Left lobe of liver (tissue), 1 donor: ENCODE results near the gene IDH3G.

GRCh38 chrX:153708465-153708963 lies 15.7 kb downstream of the BCAP31 start:
- PRO-cap, result no peak

GRCh38 chrX:153743311-153744118 lies 18.9 kb downstream of the ABCD1 start:
- PRO-cap, result no peak

- PRO-cap, result bidirectional peak, plus-strand start at chrX:153794170, minus-strand start at chrX:153794083; bidirectional peak, plus-strand start at chrX:153794676, minus-strand start at chrX:153794366
Measured at GRCh38 chrX:153793657-153794816, at the start of gene IDH3G. Gene IDH3G, minus strand, starts transcription at chrX:153794375.

DNA sequence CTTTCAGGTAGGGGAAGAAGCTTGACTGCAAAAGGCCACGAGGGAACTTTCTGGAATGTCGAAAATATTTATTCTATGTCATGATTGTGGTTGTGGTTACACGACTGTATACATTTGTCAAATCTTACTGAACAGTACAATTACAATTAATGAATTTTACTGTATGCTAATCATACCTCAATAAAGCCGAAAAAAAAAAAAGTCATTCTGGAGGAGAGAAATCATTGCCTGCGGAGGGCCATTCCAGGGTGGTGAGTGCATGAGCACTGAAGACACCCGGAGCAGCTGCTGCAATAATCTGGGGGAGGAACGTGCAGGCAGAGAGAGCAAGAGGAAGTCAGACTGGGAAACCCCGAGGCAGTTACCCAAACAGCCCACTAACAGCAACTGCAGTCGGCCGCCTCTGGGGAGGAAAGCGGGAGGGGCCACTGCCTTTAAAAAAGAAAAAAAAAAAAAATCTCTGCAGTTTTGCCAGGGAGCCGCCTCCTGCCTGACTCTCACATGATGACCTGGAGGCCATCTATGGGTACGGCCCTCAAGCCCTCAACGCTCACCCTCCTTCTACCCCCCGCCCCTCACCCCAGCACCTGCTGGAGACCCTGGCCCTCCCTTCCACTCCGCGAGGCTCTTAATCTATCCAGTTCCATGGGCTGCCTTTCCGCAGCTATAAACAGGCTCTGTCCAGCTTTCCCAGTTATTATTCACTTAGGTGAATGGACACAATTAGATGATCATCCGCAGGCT lies 3.6 kb upstream of the AVPR2 start:
- PRO-cap, result no peak

- PRO-cap, result no peak
Measured at GRCh38 chrX:153910089-153910971, 5.9 kb downstream of the AVPR2 start.

DNA sequence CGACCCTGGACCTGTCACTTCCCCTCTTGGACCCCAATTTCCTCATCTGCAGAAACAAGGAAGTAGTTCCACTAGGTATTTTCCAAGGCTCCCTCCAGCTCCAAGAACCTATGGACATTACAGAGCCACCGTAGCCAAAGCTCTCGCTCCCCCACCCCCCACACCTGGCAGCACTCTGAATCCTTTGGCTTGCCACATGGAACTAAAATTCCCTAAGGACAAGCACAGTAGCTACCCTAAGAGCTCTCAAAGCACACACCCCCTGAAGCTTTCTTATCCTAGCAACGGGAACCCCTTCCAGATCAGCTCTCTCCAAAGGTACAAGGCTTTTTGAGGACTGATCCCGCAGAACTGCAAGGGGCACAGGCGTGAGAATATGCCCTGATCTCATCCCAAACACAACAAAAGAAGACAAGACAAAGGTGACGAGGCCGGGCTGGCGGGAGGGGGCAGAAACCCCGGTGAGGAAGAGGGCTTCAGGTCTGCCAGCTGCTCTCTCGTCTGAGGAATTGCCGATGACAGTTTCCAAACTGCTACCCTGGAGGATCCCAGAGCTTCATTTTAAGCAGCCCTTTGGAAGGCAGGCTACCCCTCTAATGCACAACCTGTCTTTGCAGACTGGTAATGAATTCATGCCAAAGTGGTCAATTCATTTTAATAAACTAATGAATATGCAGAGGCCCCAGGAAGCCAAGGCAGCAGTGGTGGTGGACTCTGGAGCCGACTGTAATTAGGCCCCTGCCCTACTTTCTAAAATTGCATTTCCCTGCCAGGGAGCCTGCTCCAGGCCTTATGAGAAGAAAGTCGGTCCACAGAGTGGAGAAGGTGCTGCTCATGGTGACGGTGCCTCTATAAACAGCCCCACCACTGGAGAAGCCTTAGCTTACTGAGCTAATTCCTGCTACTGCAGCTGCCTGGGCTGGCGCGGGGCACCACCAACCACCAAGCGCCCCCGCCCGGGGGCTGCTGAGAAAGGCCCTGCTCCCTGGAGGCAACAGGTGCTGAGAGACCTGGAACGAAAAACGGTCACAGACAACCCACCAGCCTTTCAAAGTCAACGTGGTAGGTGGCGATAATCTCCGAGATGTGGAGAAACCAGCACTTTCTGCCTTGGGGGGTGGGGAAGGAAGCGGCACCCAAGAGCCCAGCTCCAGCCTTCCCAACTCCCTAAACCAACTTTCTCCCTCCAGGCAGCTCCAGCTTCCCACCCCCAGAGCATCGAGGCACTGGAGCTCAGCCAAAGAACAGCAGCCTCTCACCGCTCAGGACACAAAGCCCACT lies 3.2 kb downstream of the HCFC1 start:
- PRO-cap, result no peak

DNA sequence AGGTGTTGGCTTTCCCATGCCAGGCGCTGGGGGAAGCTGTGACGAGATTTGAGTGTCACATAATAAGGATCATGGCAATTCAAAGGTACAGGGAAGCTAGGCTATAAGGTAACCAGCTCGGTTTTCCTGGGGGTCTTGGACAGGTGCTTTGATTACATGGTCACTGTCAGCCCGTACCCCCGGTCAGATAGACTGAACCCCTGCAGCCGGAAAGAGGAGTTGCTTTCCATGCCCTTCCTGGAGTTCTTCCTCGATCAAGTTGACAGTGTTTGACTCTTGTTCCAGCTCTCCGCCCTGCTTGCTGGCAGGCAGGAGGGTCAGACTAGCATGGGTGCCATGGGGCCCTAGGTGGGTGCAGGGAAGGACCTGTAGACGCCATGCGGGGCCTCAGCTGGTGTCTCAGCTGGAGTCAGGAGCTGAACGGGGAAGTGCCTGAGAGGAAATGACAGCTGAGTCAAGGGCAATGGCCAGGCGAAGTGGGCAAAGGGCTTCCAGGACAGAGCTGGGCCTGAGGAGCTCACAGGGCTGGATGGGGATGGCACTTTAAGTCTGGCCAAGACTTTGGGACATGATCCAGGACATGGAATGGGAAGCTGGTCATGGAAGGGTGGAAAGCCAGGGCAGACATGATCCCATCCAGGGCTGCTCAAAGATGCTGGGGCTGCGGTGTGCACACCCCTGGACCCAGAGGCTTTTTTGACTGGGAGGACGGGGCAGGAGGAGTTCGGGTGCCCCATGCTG lies 1.6 kb downstream of the TMEM187 start:
- PRO-cap, result bidirectional peak, plus-strand start at position 494 of the sequence, minus-strand start at position 401 of the sequence

DNA sequence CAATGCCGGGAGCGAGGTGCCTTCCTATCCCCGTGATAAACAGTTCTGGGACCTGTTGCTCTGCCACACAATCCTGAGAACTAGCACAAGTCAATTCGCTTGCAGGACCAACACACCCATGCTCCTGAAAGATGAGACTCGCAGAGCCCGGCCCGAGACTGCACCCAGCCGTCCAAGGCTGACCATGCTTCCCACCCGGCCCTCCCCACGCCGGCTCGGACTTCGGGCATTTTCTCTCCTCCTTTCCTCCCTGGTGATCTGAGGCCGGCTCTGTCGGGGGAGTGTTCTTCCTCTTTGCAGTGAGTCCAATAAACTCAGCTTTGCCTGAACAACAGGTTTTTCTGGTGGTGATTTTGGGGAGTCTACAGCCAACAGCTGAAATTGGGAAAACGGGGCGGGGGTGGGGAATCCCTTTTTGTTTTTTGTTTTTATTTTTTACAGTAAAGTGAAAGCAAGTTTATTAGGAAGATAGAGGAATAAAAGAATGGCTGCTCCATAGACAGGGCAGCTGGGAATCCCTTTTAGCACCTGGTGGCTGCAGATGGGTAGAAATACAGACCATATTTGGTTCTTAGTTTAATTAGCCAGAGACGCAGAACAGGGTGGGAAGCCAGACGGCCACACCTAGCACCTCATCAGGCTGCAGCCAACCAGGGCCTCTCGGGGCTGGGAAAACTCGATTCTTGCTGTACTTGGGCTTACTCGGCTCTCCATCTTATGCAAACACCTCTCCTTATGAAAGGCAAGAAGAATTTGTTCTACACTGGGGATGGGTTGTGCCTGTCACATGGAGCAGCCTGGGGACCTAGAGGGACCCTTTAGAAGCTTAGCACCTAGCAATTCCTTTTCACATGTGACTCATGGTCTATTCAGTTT lies 19.9 kb downstream of the IRAK1 start:
- PRO-cap, result no peak

GRCh38 chrX:154019134-154019380 lies 645 bp downstream of the IRAK1 start:
- PRO-cap, result no peak

DNA sequence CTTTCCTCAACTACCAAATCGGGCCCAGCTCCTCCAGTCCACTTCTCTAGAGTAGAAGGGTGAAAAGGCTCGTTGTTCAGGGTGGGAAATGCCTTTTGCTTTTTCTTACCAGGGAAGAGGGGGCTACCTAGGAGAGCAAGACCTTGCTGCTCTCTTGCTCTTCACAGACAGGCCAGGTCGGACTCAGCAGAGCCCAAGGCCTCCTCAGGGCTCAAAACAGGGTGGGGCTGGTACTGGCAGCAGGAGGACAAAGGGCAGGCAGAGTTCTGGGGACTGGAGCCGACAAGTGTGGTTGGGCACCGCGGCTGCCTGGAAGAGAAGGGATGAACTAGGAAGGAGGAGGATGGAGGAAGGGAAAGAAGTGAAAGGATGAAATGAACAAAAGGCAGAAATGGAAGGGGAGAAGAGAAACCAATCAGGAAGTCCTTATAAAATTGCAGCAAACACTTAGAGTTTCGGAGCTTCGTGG lies 9.1 kb upstream of the IRAK1 start:
- PRO-cap, result no peak

GRCh38 chrX:154052554-154052997 lies 32.9 kb upstream of the IRAK1 start:
- PRO-cap, result no peak

- PRO-cap, result no peak
Measured at GRCh38 chrX:154096066-154096509, 1.4 kb downstream of the MECP2 start.

GRCh38 chrX:154121390-154121747 lies 22.7 kb upstream of the OPN1LW start:
- PRO-cap, result no peak

DNA sequence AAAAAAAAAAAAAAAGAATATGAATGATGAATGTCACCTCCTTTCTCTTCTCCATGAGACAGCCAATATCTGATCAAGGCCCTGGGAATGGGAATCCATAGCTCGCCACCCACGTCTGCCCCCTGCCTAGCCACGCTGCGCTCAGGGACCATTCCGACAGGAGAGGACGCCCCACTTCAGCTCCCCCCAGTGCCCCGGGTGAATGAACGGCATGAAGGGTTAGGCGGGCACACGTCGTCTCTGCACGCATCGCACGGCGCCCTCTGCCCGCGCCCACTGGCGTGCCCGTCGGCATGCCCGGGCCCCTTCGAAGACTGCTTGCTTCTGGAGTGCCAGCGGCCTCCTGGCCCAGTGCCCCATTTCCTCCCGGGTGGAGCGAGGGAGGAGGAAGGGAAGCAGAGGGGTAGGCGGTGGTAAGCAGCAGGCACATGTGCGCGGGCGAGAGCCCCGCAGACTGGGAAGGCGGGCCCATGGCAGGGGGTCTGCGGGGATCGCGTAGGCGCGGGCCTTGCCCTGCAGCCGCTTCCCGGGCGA lies 1.2 kb upstream of the EMD start:
- PRO-cap, result bidirectional peak, plus-strand start at position 398 of the sequence, minus-strand start at position 316 of the sequence

DNA sequence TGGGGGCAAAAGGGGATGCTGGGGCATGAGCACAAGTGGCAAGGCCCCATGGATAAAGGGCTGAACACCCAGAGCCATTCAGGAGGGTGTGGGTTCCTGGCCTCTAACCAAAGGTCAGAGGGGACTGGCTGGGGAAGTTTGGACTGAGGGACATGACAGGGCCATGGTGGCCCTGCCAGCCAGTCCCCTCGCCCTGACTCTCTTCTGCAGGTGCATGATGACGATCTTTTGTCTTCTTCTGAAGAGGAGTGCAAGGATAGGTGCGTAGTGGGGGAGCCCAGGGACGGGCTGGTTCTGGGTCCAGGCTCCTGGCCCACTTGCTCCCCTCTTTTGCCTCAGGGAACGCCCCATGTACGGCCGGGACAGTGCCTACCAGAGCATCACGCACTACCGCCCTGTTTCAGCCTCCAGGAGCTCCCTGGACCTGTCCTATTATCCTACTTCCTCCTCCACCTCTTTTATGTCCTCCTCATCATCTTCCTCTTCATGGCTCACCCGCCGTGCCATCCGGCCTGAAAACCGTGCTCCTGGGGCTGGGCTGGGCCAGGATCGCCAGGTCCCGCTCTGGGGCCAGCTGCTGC lies 1.5 kb downstream of the EMD start:
- PRO-cap, result no peak

DNA sequence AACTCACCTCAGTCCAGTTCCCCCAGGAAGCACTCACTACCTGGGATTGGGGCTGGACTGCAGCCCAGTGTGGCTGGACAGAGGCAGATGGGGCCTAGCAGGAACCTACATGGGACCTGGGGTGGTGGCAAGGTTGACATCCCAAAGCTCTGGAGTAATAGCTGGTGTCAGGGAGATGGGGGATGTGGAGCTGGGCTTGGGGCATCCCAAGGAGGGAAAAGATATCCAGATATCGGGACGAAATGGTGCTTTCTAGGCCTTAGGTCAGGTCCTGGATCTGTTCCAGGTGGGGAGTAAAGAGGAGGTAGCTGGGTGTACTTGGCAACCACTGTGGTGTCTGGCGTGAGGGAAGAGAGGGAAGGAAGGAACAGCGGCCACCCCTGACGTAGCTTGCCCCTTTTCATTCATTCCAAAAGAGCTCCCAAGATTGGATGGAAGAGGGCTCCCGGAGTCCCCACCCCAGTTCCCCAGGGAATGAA lies 4.4 kb downstream of the EMD start:
- PRO-cap, result no peak

DNA sequence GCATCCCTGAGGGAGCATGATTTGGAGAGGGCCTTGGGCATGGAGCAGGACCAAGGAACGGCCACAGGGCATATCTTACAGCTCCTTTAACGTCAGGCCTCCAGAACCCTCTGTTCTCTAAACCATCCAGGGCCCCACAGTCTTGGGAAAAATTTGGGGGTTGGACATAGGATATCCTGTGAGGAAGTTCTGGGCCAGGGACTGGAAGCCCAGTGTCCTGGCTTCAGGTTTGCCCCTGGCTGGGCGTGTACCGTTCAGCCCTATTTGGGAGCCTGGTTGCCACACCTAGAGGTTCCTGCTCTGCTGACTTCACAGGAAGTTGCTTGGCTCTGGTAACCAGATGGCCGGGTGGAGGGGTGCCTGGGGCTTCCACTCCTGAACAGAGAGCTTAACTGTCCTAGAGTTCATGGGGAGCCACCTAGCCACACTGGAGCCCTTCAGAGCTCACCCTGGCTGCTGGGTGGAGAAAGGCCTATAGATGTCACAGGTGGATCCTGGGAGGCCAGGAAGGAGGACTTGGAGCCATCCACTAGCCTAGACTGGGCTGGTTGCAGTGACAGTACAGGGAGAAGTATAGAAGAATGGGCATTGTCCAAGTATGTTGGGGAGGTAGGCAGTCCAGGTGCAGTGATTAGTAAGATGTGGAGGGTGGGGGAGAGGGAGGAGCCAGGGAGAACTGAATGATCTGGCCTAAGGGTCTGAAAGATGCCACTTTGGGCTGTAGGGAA lies 1.2 kb downstream of the TAFAZZIN start:
- PRO-cap, result no peak

DNA sequence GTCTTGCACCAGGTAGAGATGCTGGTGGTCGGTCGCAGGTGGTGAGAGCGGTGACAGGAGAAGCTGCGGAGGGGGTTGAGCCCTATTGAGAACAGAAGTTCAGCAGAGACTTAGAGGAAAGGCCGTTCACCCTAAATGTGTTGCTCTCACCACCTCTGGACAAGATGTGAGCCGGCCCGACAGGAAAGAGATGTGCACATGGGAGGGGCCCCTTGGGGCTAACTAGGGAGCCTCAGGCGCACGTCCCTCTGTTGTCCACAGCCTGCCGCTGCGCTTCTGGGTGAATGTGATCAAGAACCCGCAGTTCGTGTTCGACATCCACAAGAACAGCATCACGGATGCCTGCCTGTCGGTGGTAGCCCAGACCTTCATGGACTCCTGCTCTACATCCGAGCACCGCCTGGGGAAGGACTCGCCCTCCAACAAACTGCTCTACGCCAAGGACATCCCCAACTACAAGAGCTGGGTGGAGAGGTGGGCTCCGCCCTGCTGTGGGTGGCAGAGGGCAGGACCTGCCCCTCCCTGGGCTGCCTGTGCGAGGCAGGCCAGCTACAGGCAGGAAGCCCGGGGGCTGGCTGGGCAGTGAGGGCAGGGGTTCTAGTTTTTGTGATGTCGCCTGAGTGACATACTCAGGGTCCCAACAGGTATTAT lies 8.1 kb downstream of the LAGE3 start:
- PRO-cap, result no peak

DNA sequence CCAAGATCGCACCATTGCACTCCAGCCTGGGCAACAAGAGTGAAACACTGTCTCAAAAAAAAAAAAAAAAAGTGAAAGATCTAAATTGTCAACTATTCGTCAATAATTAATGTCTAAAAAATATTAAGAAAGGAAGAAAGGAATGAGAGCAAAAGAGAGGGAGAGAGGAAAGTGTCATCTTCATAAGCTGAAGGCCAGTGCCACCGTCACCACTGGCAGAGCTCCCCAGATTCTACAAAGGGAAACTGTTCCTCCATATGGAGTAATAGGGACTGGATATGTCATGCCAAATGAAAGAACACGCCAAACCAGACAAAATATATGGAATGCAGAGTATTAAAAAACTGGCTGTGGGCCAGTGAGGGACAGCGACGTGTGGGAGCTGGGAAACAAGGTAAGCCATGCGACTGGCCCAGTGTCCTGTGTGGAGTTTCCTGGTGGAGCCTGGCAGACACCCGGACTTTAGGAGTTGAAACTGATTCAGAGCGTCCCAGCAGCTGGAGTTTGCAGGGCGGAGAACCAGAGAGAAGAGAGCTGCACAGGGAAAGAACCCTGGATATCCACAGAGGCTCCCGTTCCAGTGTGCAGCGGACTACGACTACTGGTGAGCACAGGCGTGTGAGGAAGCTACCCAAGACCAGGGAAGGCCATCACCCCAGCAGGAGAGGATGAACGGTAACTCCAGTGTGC lies 2.5 kb downstream of the LAGE3 start:
- PRO-cap, result no peak

GRCh38 chrX:154483757-154484458 lies 2.5 kb downstream of the UBL4A start:
- PRO-cap, result no peak